Liver (tissue), 9 donors: ENCODE data around the genes SHPRH and UST.

GRCh38 chr6:145813571-145814593 lies 713 bp downstream of the FBXO30 start:
- PRO-cap, 5 experiments, result no peak in any of the 5 experiments
- RAMPAGE, long total RNA, 2 experiments, result no peak in any of the 2 experiments
- RRBS, result 3% methylated on average over 27 of the region's 56 CpGs

DNA sequence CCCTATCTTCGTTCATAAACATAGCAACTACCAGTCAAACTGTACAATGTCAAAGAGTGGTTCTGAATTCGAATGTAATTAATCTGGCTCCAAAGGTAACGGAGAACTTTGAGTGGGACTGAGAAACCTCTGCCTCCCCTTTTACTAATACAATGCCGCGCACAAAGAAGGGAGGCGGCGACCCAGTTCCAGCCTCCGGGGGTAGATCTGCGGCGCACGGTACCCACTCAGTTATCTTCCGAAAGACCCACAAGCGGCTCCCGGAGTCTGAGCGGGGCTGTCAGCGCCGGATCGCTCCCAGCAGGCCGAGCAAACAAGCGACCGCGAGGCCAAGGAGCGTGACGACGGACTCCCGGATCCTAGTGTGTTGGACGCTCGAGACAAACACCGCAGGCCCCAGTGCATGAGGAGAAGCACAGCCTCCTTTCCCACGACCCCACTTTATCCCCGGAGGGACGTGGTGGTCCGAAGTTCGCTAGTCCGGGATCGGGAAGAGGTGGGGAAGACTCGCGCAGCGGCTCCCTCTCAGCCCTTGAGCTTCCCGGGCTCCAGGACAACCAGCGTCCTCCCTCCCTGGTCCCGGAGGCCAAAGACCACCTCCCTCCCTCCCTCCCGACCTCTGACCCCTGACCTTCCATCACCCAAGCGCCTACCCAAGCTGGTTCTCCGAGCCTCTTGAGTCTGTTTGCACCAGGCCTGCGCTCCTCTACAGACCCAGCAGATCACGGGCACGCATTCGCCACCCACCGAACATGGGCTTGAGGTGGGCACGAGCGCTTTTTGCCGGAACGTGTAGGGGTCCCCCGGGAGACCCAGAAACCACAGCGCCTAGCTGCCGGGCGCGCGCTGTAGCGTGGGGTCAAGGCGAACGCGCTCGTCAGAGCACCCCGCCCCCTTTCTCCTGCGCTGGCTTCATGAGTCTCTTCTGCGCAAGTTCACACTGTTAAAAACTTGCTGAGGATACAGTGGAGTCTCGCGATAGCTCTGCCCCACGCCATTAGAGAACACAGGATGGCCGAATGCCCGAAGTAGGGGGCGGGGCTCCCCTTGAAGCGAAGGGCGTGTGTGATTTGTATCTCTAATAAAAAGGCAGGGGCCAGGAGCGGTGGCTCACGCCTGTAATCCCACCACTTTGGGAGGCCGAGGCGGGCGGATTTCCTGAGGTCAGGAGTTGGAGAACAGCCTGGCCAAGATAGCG lies at the start of gene SHPRH:
TSS of gene SHPRH (minus strand) at position 855 of the 1,198 bp plus-strand sequence.
- PRO-cap, 5 experiments, result peak in 5 of 5 experiments; most common plus-strand start position 1,081 of the sequence (in 2); most common minus-strand start position 540 of the sequence (in 2)
- RAMPAGE, long total RNA, 2 experiments, result start-site peak on the minus strand in 1 of 2 experiments, centred at positions 560 to 830 of the sequence, 32 to 57 reads per replicate
- RRBS, result 1% methylated on average over 27 of the region's 82 CpGs

- PRO-cap, 5 experiments, result peak in 1 of 5 experiments; most common plus-strand start chr6:146544316 (in 1); most common minus-strand start chr6:146544202 (in 1)
- RAMPAGE, long total RNA, 2 experiments, result no peak in any of the 2 experiments
- RRBS, result no CpG with 5 or more reads among the region's 20 CpGs
Measured at GRCh38 chr6:146544168-146544866, 684 bp downstream of the RAB32 start.

DNA sequence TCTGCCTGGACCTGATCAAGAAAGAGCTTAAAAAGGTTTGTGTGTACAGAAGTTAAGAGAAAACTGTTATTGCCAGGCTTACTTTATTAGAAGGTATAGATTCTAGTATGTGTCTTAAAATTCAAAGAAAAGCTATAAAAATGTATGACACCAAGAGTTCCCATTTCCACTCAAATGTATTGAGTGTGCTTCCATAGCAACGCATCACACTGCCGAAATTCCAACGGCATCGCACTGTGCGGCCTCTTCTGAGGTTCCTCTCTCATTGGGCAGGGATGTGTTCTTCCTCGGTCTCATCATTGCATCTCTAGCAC lies 171.4 kb downstream of the ADGB start:
- PRO-cap, 5 experiments, result no peak in any of the 5 experiments
- RAMPAGE, long total RNA, 2 experiments, result no peak in any of the 2 experiments
- RRBS, result no CpG with 5 or more reads among the region's 6 CpGs

GRCh38 chr6:146803493-146804065 lies 204.8 kb downstream of the ADGB start:
- PRO-cap, 5 experiments, result no peak in any of the 5 experiments
- RAMPAGE, long total RNA, 2 experiments, result no peak in any of the 2 experiments
- RRBS, result no CpG with 5 or more reads among the region's 24 CpGs

DNA sequence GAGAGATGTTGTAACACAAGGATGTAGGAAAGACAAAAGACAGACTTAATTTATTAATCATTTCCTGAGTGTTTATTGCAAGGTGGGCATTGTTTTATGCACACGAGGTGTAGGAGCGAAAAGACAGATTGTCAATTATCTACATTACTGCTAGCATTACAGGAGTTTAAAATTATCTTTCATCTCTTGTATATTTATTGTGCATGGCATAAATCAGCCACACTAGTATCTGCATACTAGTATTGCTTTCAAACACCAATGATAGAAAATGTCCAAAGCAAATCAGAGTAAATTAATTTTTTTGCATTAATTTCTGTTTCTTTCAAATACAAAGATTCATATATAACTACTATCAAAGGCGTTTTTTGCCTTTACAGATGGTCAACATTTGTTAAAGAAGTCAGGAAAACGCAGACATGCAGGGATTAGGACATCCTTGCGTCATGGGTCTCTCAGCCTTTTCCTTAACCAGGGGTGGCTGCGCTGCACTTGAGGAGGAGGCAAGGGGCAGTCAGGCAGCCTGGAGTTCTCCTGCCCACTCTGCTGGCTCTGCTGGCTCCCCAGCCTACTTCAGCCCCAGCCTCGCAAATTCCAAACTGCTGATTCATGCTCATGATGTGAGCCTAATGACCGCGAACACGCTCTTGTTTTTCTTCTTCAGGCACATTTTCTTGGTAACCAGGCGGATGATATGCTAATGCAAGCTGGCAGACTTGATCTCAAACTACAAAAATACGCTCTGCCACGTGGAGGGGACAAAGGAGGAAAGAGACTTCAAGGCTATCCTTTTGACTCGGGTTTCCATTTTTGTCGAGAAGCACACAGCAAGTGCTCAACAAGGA lies 290.5 kb upstream of the STXBP5 start:
- PRO-cap, 5 experiments, result peak in 1 of 5 experiments; most common minus-strand start position 542 of the sequence (in 1)
- RAMPAGE, long total RNA, 2 experiments, result no peak in any of the 2 experiments
- RRBS, result no CpG with 5 or more reads among the region's 15 CpGs

- PRO-cap, 5 experiments, result no peak in any of the 5 experiments
- RAMPAGE, long total RNA, 2 experiments, result start-site peak on the minus strand in 1 of 2 experiments, at chr6:147204544-147204644 at its widest, 12 reads per replicate
- RRBS, result 2% methylated on average over 12 of the region's 26 CpGs
Measured at GRCh38 chr6:147204459-147204792, 209 bp downstream of the STXBP5 start.

- PRO-cap, 5 experiments, result no peak in any of the 5 experiments
- RAMPAGE, long total RNA, 2 experiments, result no peak in any of the 2 experiments
- RRBS, result no CpG with 5 or more reads among the region's 6 CpGs
Measured at GRCh38 chr6:147211839-147212806, 7.9 kb downstream of the STXBP5 start.

- PRO-cap, 5 experiments, result no peak in any of the 5 experiments
- RAMPAGE, long total RNA, 2 experiments, result no peak in any of the 2 experiments
- RRBS, result no CpG with 5 or more reads among the region's 2 CpGs
Measured at GRCh38 chr6:147514925-147515264, 6.4 kb downstream of the SAMD5 start.

- PRO-cap, 5 experiments, result no peak in any of the 5 experiments
- RAMPAGE, long total RNA, 2 experiments, result no peak in any of the 2 experiments
- RRBS, result no CpG with 5 or more reads among the region's 3 CpGs
Measured at GRCh38 chr6:148146823-148147022, 195.9 kb upstream of the SASH1 start.

DNA sequence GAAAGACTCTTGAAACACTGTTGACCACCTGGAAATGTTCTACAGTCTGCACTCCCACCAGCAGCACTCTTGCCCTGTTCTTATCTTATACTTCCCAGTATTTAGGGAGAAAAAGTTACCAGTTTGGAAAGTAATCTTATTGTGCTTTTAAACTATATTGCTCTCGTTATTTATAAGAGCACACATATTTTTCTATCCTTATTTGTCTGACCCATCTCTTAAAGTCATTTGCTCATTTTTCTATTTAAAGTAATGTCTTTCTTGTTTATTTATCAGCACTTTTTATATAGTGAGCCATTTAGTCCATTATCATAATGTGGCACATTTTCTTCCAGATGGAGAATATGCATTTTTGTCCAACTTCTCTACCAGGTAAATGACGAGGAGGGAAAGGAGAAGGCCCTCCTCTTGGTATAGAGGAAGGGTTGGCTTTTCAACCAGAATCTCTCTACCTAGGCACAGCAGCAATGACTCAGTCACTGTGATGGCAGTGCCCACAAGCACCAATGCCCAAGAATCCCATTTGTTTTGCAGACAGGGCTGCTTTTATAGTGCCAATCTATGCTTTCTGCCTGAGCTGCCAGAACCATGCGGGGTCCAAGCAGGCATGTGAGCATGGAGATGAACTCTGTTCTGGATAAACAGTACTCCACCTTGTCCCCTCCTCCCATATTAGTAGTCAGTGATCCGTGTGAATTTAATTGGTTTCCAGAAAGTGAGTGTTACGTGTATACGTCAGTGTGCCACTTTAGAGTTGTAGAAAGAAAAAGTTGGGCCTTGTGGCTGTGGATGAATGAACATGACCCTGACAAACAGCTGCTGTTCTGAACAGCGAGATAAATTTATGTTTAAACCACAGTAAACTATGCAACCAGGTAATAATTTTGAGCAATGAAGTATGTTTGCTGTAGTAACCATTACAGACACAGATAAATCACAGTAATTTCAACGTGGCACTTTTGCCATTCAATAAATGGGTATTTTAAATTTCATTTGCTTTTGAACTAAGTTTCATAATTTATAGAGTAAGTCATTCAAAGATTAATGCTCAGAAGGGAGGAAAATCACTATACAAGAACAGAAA lies 79.4 kb downstream of the SASH1 start:
- PRO-cap, 5 experiments, result no peak in any of the 5 experiments
- RAMPAGE, long total RNA, 2 experiments, result no peak in any of the 2 experiments
- RRBS, result no CpG with 5 or more reads among the region's 8 CpGs

GRCh38 chr6:148559776-148560562 lies 186.9 kb upstream of the UST start:
- PRO-cap, 5 experiments, result no peak in any of the 5 experiments
- RAMPAGE, long total RNA, 2 experiments, result no peak in any of the 2 experiments
- RRBS, result 4% methylated on average over 28 of the region's 49 CpGs

- PRO-cap, 5 experiments, result peak in 5 of 5 experiments; most common plus-strand start chr6:148747055 (in 3); most common minus-strand start chr6:148746692 (in 1)
- RAMPAGE, long total RNA, 2 experiments, result no peak in any of the 2 experiments
- RRBS, result 2% methylated on average over 12 of the region's 58 CpGs
Measured at GRCh38 chr6:148746073-148747160, at the start of gene UST. Gene UST, plus strand, starts transcription at chr6:148747030.

DNA sequence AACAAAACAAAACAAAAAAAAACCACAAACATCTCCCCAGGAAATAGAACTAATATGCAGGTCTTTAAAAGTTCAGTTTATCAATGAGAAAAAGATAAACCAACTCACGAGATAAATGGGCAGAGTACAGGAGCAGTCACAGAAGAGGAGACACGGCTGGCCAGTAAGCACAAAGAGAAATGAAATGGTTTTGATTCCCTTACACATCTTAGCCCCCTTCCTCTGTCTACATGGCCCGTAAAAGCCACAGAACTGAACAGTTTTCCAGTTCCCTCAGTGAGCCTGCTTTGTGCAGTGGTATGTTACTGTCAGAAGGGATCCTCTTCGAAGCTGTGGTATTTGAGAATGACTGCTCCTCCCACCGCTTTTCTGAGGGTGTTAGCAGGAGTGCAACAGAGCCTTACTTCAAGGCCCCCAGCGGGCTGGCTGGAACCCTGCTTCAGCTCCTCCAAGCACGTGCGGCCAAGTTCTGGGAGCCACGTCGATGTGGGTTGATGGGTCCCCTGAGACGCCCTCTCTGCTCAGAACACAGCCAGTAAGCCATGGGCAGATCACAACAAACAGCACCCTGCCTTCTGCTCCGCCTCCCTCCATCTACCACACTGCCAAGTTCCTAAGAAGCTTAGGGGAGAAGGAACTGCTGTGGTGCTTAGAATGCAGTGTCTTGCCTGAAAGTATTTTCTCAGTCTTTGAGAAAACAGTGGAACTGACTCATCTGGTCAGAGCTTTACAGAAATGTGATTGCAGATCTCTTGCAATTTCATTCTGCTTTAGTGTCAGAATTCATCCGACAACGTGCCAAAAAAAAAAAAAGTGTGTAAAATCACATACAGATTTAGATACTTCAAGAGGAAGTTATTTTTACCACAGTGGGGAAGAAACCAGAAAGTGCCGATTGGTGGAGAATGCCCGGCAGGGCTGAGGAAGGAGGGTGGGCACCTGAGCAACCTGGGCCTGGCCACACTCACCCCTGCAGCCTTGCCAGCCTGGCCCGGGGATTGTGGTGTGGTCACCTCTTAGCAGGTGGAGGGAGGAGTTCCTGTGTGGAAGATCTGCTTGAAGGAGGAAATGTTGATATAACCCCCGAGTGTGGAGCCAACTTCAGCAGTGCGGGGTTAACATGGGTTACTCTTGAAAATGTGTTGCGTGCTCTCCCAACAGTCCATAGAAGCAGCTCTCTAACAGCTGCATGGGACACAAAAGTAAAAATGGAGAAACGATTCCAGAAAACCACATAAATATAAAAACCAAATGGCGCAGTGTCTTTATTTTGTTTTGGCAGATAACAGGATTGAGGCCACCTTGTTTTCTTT lies 14.3 kb downstream of the UST start:
- PRO-cap, 5 experiments, result peak in 2 of 5 experiments; most common plus-strand start position 685 of the sequence (in 2); most common minus-strand start position 519 of the sequence (in 1)
- RAMPAGE, long total RNA, 2 experiments, result no peak in any of the 2 experiments
- RRBS, result 37% methylated on average over 2 of the region's 22 CpGs

DNA sequence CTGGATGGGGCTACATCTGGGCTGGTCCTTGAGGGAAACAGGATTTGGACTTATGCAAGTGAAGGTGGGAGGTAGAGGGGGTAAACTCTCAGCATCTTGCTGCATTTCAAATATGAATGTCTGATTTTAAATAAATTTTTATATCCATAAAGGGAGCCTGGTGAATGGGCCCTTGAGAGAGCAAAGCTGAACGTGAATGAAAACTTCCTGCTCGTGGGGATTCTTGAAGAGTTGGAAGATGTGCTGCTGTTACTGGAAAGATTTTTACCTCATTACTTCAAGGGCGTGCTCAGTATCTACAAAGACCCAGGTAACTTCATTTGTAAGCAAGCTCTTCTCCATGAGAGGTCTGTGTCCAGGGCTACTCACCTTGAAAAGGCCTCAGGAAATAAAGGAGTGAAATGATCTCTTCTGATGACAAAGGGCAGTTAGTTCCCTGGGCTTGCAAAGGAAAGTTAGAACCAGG lies 274.4 kb downstream of the UST start:
- PRO-cap, 5 experiments, result no peak in any of the 5 experiments
- RAMPAGE, long total RNA, 2 experiments, result no peak in any of the 2 experiments
- RRBS, result no CpG with 5 or more reads among the region's 3 CpGs

GRCh38 chr6:149257443-149258175 lies 59.9 kb upstream of the TAB2 start:
- PRO-cap, 5 experiments, result no peak in any of the 5 experiments
- RAMPAGE, long total RNA, 2 experiments, result no peak in any of the 2 experiments
- RRBS, result no CpG with 5 or more reads among the region's 10 CpGs

- PRO-cap, 5 experiments, result no peak in any of the 5 experiments
- RAMPAGE, long total RNA, 2 experiments, result no peak in any of the 2 experiments
- RRBS, result no CpG with 5 or more reads among the region's 2 CpGs
Measured at GRCh38 chr6:149323764-149324277, 6.3 kb downstream of the TAB2 start.

- PRO-cap, 5 experiments, result no peak in any of the 5 experiments
- RAMPAGE, long total RNA, 2 experiments, result no peak in any of the 2 experiments
- RRBS, result no CpG with 5 or more reads among the region's 4 CpGs
Measured at GRCh38 chr6:149331057-149332275, 14.0 kb downstream of the TAB2 start.

GRCh38 chr6:149566961-149567323 lies 767 bp downstream of the GINM1 start:
- PRO-cap, 5 experiments, result peak in 1 of 5 experiments; most common minus-strand start chr6:149567058 (in 1)
- RAMPAGE, long total RNA, 2 experiments, result no peak in any of the 2 experiments
- RRBS, result 0% methylated on average over 1 of the region's 29 CpGs

- PRO-cap, 5 experiments, result no peak in any of the 5 experiments
- RAMPAGE, long total RNA, 2 experiments, result no peak in any of the 2 experiments
- RRBS, result no CpG with 5 or more reads among the region's 7 CpGs
Measured at GRCh38 chr6:149597895-149598577, 31.9 kb downstream of the GINM1 start.